ENCODE measurements around a stretch of chr7.

- PRO-cap, result no peak
- RAMPAGE, long total RNA, 3 experiments, result no peak in any of the 3 experiments
Measured at GRCh38 chr7:153695-154311, 38.6 kb upstream of the FAM20C start.

GRCh38 chr7:165299-165800 is 27.0 kb upstream of the FAM20C start:
- PRO-cap, result no peak
- RAMPAGE, long total RNA, 3 experiments, result no peak in any of the 3 experiments

DNA sequence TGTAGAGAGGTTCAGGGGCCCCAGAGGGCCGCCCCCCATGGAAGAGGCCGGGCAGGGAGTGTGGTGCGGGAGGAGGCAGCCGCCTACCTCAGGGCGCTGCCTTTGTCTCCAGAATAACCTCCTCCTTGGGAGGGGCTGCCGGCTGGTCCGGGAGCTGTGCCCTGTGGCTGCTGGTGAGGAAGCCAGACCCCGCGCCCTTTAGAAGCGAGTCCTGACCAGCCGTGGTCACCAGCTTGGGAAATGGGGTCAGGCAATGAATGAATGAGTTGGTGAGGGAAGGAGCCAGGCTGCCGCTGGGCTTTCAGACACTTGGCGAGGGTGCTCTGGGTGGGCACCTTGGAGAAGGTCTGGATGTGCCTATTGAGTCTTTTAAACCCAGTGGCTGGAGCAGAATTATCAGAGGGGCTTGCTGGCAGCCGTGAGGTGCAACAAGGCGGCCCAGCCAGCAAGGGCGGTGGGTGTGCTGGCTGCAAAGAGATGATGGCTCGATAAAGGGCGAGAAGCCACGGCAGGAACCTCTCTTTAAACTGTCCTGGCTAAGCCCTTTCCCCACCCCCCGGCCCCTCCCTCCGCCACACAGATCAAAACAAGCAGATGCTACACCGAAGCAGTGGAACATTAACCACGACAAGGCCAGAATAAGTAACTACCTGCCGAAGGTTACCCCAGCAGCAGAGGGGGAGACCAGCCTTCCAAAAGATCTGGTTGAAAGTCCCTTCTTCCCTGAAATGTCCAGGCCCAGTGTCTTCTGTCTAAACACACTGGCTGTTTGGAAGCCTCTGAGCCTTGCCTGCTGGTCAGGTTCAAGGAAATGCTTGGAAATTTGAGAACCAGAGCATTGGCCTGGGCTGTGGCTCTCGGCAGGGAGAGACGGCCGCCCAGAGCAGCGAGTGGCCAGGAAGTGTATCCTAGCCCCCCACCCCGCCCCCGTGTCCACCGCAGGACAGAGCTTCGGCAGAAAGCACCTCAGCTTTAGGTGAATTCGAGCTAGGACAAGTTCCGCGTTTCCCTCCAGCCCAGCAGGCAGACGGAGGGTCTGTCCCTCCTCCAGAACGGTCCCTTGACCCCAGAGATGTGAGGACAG is 1.8 kb downstream of the FAM20C start:
- PRO-cap, result no peak
- RAMPAGE, long total RNA, 3 experiments, result no peak in any of the 3 experiments

DNA sequence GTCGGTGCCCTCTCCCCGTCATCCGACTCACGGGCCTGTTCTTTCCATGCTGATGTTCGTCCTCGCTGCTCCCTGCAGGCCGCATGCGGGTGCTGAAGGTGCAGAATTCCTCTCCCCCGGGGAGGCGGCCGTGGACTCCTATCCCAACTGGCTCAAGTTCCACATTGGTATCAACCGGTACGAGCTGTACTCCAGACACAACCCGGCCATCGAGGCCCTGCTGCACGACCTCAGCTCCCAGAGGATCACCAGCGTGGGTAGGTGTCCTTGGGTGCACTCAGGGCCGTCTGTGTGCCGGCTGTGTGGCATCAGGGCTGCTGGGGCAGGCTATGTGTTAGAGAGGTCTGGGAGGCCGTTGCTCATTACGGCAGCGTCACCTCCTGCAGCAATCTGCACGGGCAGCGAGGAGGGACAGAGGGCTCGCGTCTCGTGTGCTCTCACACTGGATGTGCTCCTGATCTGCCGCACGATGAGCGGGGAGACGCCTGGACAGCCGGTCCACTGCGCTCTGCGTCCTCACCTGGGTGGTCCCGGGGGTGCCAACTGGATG is 3.2 kb downstream of the FAM20C start:
- PRO-cap, result no peak
- RAMPAGE, long total RNA, 3 experiments, result no peak in any of the 3 experiments

GRCh38 chr7:197668-197967 is 5.2 kb downstream of the FAM20C start:
- PRO-cap, result no peak
- RAMPAGE, long total RNA, 3 experiments, result no peak in any of the 3 experiments

DNA sequence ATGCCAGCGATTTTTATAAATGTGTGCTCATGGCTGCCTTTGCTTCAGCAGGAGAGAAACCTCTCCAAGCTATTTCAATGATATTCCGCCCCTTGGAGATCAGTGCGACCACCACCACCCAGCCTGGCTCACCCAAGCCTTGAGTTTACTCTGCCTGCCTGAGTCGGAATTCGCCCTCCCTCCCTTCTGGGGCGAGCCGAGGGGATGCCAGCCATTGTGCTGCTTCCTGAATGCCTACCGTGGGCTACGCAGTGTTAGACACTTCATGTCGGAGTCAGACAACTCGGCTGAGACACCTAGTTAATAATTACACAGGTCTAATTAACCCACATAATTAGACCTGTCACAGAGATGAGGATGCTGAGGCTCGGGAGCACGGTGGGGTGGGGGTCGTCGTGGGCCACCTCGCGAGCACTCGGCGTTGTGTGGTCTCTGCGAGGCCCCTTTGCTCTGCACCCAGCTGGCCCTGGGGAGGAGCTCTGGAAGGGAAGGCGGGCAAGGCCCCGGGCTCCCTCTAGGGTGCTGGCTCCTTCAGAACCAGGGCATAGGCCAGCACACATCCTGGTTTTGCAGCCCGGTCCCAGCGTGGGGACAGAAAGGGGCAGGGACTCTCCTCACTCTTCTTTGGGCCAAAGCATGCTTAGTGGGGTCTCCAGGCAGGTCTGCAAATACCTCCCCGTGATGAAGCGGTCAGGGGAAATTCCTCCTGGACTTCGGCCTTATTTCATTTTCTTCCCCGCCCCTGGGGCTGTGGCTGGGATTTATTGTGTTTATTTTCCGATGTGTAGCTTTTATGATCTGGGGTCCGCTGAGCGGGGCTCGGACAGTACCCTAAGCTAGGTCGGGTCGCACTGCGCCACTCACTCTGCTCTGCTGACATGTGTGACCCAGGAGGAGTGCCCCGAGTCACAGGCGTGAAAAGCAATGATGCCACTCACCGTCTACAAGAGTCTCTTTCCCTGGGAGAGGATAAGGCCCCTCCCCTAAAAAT is 5.1 kb upstream of the FOXL3 start:
- PRO-cap, result no peak
- RAMPAGE, long total RNA, 3 experiments, result no peak in any of the 3 experiments

DNA sequence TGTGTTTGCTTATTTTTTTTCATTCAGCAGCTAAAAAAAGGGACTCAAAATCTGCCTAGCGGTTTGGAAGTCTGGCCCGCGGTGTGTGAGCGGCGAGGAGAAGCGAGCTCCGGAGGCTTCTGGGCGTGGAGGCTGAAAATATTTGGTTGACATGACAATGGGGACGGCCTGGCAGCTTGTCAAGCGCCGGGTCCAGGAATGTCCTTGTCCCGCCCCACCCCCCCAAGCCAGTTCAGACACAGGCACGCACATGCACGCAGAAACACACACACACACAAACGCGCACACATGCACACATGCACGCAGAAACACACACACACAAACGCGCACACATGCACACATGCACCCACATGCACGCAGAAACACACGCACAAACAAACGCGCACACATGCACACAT is 43.5 kb downstream of the FOXL3 start:
- PRO-cap, result no peak
- RAMPAGE, long total RNA, 3 experiments, result no peak in any of the 3 experiments

DNA sequence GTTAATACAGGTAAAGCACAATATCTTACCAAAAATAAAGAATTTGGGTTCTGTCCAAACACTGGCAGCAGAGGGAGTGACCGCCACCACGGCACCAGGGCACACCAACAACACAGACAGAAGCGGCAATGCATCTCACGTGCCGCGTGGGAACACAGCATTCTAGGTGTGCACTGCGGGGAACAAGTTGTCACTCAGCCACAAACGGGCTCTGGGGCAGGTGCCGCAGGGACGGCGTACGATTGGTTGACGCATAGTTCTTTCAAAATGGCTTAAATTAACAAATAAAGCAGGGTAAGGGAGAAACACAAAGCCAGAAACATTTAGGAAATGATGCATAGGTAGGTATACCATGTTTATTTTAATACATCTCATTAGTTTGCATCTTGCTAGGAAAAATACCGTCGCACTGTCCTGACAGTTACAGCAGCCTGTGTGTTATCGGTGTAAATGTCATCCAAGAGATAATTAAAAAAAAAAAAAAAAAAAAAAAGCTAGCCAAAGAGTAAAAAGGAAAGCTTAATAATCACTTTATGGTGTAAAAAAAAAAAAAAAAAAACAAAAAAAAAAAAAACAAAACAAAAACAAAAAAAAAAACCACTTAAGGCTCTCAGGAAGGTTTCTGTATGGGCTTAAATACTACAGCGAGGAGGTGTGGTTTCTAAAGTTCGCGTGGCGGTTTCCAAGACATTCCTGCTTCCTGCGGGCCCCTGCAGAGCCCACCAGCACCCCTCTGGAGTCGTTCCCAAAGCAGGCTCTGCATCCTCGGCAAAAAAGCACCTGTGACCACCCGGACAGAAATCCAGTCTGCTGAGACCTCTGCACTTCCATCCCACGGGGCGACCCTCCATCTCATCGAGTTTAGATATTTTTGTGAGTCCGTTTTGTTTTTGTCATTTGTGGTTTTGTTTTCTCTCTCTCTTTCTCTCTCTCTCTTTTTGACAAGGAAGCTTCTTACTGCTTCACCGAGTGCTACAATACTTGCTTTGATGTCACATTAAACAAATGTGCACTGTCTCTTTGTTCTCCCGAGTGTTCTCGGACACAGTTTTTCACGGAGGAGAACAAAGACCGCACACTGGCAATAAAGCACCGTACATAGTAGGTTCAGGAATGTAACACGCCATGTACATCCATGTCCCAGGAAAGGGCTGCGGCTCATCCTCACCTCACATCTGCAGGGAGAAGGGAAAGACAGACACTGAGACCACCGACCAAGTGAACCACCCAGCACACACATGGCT is 21.8 kb downstream of the PDGFA start:
- PRO-cap, result no peak
- RAMPAGE, long total RNA, 3 experiments, result no peak in any of the 3 experiments

- PRO-cap, result no peak
- RAMPAGE, long total RNA, 3 experiments, result no peak in any of the 3 experiments
Measured at GRCh38 chr7:699054-699793, 27.3 kb upstream of the DNAAF5 start.

DNA sequence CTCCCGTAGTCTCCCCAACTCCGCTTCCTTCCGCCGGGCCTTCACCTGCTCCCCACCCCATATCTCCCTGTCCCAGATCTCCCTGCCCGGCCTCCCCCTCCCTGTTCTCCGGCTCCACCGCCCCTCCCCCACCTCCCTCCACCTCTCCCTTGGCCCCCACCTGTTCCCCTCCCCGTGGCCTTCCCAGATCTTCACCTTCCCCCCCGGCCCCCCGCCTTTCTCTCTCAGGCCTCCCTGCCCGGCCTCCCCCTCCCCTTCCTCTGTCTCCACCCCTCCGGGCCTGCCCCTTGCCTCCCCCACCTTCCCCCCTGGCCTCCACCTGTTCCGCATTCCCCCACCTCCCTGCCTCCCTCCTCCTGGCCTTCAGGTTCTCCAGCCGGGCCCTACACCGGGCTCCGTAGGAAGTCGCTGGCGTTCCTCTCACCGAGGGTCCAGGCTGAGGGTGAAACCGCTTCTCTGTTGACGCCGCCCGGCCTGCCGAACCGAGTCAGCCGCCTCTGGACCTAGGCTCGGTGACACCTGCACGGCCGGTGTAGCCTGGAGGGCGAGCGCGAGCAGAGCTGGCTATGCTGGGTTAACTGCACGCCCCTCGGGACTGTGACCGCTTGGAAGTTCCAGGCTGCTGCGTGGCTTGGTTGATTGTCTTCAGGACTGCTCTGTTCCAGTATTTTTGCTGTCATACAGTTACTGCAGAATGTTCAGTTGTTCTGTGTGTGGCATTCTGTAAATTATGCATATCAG is 1.4 kb downstream of the GET4 start:
- PRO-cap, result no peak
- RAMPAGE, long total RNA, 3 experiments, result no peak in any of the 3 experiments

GRCh38 chr7:914723-915075 is 38.3 kb downstream of the GET4 start:
- PRO-cap, result no peak
- RAMPAGE, long total RNA, 3 experiments, result no peak in any of the 3 experiments

- PRO-cap, result no peak
- RAMPAGE, long total RNA, 3 experiments, result no peak in any of the 3 experiments
Measured at GRCh38 chr7:924672-925152, 29.8 kb downstream of the ADAP1 start.

- PRO-cap, result bidirectional peak, plus-strand start at chr7:925857, minus-strand start at chr7:925669
- RAMPAGE, long total RNA, 3 experiments, result no peak in any of the 3 experiments
Measured at GRCh38 chr7:925599-926058, 28.9 kb downstream of the ADAP1 start.

- PRO-cap, result no peak
- RAMPAGE, long total RNA, 3 experiments, result no peak in any of the 3 experiments
Measured at GRCh38 chr7:1051171-1051830, 7.0 kb downstream of the GPR146 start.

GRCh38 chr7:1210744-1211680 is 21.7 kb upstream of the UNCX start:
- PRO-cap, result no peak
- RAMPAGE, long total RNA, 3 experiments, result no peak in any of the 3 experiments

GRCh38 chr7:1456856-1457715 is 2.2 kb downstream of the MICALL2 start:
- PRO-cap, result no peak
- RAMPAGE, long total RNA, 3 experiments, result no peak in any of the 3 experiments

DNA sequence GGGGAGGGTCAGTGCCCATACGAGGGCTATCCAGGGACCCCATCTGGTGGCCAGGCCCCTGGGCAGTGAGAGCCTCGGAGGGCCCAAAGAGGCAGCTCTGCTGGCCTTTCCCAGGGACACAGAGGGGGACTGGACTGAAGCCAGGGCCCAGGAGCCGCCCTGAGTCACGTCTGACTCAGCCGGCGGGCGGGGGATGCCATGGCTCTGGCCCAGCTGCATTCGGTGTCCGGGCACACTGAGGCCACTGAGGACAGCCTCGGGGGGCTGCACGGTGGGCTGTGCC is 544 bp downstream of the MICALL2 start:
- PRO-cap, result no peak
- RAMPAGE, long total RNA, 3 experiments, result no peak in any of the 3 experiments

DNA sequence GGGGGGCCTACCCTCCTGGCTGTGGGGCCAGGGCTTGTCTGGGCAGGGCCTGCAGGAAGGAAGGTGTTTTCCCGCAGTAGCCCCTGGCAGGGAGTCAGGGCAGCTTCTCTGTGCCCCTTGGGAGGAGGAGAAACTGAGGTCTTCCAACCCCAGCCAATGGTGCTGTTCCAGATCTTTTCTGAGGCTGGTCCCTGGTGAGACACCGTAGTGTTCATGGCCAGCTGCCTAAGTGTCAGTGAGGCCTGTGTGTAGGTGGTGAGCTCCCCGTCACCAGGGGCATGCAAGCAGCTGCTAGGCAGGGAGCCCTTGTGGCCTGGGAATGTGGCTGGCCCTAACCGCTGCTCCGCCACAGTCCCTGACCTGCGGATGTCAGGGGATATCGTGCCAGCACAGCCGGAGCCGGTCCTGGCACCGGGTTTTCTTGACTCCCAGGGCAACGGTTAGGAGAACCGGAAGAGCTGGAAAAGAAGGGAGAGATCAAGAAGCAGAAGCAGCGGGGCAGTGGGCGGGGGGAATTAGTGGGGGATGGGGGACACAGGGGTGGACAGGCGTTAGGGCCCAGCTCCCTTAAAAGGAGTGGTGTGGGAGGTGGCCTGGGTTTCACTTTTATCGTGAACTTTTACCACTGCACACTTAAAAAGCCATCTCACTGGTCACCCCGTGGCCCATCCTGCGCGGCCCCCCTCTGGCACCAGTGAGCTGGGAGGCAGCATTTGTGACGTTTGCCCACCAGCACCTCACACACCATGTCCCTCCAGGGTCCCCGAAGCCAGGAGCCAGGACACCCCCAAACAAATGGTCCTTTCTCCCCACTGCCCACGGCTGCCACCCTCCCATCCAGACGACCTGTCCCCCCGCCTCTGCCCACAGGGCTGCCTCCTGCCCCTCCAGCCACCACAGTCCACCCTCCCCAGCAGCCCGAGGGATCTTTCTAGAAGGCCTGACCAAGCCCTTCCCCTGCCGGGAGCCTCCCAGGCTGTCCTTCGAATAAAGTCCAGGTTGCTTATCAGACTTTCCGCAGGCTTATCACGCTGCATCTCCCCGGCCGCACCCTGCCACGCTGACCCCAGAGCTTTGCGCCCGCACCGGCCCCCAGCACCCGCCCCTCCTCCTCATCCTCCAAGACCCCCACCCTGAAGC is 1.7 kb upstream of the MICALL2 start:
- PRO-cap, result unidirectional peak, plus-strand start at position 463 of the sequence; bidirectional peak, plus-strand start at position 979 of the sequence, minus-strand start at position 874 of the sequence
- RAMPAGE, long total RNA, 3 experiments, result no peak in any of the 3 experiments

- PRO-cap, result no peak
- RAMPAGE, long total RNA, 3 experiments, result no peak in any of the 3 experiments
Measured at GRCh38 chr7:1505626-1506107, 1.5 kb upstream of the INTS1 start.

DNA sequence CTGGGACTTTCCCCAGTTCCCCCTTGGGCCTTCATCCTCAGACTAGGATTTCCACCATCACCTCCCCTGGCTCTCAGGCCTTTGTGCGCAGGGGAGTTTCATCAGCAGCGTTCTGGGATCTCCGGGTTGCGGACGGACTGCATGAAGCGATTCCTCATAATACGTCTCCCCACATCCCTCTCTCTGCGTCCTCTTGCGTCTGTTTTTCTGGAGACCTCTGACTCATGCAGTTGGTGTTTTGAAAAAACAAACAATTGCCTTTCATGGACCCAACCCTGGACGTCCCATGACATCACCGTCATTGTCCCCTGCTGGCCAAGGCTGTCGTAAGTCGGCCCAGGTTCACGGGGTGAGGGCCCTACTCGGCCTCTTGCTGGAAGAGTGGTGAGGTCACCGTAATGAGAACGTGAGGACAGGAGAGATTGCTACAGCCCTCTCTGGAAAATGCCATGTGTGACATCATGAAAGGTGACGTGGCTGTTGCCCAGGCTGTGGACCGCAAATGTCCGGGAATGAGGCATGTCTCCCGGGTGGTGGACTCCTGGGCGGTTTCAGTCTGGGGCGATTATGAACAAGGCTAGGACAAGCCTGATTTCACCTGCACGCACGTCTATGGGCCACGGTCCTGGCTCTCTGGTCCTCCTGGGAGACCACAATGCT is 9.9 kb upstream of the MAFK start:
- PRO-cap, result no peak
- RAMPAGE, long total RNA, 3 experiments, result no peak in any of the 3 experiments